Mesothelial cell of epicardium (in vitro differentiated cells): ENCODE measurements around the genes PAGE1, PAGE4 and EZHIP.

GRCh38 chrX:49230725-49231330, 2.3 kb downstream of the CACNA1F start:
- PRO-cap = no peak

- PRO-cap = no peak
Observed at GRCh38 chrX:49695926-49696397, at the start of gene PAGE1. PAGE1 (minus strand) TSS chrX:49695984.

DNA sequence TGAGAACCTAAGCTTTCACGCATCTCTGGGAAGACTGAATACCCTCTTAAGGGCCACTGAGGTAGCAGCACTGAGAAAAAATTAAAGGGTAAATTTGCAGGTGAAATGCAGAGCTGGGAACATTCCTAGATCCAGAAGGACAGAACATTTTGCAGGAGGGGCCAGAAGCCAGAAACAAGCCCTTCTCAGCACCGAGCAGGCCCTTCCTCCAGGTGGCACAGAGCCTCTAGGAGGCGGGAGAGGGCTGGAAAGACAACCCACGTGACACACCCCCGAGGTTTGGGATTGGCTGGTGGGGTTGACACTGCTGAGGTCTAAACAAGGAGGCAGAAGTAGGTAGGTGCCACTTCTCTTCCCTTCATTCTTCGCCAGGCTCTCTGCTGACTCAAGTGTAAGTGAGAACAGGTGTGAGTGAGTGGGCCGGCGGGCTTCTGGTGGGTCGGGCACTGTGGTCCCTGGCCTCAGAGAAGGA, at the start of gene PAGE4:
PAGE4 (plus strand) TSS at position 343 of the 472 bp plus-strand sequence.
- PRO-cap = no peak

DNA sequence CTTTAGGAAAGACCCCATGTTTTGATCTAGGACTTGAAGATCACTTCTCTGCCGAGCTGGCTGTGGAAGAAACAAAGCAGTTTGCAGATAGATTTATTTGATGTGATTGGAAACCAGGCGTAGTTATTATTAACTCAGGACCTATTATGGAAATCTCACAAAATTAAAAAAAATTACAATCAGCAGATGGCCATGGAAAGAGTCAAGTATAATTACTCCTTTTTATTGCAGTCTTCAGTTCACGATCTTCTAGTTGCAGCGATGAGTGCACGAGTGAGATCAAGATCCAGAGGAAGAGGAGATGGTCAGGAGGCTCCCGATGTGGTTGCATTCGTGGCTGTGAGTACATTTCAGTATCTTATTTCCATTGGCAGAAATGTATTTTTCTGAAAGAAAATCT, 1.1 kb downstream of the PAGE4 start:
- PRO-cap = no peak

DNA sequence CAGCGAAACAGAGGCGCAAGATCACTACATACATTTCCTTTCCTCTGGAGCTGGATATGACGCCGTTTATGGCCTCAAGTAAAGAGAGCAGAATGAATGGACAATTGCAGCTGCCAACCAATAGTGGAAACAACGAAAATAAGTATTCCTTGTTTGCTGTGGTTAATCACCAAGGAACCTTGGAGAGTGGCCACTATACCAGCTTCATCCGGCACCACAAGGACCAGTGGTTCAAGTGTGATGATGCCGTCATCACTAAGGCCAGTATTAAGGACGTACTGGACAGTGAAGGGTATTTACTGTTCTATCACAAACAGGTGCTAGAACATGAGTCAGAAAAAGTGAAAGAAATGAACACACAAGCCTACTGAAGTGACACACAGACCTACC, 2.0 kb downstream of the USP27X start:
- PRO-cap = no peak

DNA sequence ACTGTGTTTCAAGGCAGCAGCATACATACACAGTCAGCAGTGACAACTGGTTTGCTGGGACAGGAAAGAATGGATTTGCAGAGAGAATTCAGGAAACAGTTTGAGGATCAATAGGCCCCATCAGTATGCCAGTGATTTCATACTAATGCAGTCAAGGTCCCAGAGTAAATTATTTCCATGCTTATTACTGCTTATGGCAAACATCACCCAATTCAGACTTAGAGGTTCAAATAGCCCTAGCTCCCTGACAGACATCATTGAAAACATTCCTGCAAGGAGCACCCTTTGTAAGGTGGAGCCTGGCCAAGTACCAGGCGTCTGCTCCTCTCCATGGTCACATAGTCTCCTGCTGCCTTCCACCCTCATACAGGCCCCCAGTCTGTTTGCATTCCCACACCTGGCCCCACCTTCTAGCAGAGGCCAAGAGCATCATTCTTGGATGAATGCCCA, 43.5 kb downstream of the SHROOM4 start:
- PRO-cap = no peak

DNA sequence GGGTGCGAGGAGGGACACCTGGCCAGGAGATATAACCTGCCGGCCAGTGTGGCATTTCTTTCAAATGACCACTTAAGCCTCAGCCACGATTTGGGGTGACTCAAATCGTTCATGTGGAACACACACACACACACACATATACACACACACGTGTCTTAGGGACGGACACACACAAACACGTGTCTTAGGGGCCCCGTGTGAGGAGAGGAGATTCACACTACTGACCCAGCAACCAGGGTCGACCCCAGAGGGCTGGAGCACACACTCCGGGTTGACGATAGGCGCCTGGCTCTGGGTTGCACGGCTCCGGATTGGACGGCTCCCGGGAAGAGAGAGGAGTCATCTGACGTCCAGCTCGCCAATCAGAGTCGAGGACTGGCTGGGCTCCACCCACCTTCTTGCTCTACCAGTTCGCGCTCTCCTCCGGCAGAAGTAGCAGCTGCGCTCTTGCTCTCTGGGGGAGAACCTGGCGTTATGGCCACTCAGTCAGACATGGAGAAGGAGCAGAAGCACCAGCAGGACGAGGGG, at the start of gene EZHIP:
EZHIP (plus strand) TSS at position 406 of the 528 bp plus-strand sequence.
- PRO-cap = no peak

DNA sequence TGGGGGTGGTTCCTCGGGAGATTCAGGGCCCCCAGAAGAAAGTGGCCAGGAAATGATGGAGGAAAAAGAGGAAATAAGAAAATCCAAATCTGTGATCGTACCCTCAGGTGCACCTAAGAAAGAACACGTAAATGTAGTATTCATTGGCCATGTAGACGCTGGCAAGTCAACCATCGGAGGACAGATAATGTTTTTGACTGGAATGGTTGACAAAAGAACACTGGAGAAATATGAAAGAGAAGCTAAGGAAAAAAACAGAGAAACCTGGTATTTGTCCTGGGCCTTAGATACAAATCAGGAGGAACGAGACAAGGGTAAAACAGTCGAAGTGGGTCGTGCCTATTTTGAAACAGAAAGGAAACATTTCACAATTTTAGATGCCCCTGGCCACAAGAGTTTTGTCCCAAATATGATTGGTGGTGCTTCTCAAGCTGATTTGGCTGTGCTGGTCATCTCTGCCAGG, 898 bp downstream of the GSPT2 start:
- PRO-cap = no peak

GRCh38 chrX:51802749-51803216, 59.5 kb downstream of the GSPT2 start:
- PRO-cap = unidirectional peak, plus-strand start at chrX:51803094

GRCh38 chrX:51883684-51884294, 9.6 kb upstream of the MAGED1 start:
- PRO-cap = no peak

DNA sequence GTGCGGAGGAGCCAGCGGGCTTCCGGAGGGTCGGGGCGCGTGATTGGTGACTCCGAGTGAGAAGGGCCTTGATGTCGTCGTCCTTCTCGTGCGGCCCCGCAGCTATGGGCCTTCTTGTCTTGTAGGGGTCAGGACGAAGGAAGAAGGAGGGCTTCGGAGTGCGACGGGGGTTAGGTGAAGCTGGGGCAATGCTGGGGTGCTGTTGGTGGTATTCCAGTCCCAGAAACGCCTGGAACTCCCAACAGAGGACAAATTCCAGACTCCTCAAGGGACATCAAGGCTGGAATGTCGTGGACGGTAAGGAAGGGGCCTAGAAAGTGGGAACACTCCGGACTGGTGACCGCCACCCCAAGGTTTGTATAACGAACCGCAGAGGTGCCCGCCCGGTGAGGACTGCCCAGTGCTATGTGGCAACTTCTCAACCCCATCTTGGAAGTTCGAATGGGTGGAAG, 362 bp downstream of the XAGE5 start:
- PRO-cap = no peak

DNA sequence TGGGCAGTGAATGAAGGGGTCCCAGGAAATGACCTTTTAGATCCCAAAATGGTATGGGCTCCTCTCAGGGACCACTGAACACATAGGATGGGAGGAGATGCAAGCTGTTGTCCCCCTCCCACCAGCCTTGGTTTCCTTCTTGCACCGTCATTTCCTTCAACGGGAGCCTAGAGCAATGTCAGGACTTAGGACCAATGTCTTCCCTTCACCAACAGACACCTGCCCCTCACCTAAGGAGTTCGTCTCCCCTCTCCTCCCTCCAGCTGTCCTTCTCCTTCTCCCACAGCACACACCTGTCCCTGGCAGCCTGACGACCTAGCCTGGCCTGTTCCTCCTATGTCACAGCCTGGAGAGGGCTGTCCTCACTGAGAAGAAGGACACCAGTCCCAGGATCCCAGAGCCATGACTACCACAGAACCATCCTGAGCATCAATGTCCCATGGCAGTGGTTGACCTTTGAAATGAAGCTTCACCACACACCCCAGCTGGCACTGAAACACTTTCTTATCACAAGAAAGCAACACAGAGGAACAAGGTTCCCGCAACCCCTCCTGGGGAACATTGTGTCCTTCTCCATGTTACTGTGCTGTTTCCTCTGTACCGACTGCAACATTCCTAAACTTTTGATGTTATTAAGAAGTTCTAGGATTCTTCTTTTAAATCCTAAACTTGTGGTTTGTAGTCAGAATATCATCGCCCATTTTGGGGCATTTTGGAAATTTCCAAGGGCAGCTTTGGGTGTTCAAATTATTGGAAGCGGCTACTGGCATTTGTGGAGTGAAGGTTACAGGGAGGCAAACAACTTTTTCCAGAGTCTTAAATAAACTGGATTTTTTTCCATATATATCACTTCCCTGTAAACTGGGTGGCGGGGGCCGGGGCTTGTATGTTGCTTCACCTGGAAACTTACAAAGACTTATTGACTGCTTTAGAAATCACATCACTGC, 21.2 kb upstream of the FAM156A start:
- PRO-cap = no peak

- PRO-cap = no peak
Observed at GRCh38 chrX:53000577-53001336, 42.4 kb upstream of the FAM156A start.

GRCh38 chrX:53055573-53056025, 7.0 kb downstream of the GPR173 start:
- PRO-cap = no peak

DNA sequence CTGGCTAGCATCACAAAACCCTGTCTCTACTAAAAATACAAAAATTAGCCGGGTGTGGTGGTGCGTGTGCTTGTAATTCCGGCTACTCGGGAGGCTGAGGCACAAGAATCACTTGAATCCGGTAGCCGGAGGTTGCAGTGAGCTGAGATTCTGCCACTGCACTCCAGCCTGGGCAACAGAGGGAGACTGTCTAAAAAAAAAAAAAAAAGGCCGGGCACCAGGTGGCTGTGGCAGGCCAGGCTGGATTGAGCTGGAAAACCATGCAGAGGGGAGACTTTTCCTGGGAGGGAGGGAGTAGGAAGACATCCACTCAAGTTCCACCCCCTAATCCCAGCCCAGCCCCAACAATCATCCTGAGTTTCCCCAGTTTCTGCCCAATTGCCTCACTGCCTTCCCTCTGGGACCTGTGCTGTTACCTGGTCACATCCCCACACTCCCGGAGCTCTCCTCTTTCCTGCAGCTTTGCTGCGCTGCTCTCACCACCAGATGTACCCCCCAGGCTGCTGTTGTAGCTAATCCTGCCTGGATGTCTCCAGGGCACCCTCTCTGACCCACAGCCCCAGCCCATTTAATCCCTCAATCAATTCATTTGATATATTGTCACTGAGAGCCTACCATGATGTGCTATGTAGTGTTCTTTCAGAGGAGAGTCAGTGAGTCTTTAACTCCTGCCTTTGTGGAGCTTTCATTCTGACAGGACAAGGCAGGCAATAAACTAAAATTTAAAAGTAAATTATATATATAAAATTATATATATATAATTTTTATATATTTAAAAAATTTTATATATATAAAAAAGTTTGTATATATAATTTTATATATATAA, 8.9 kb upstream of the TSPYL2 start:
- PRO-cap = no peak

- PRO-cap = no peak
Observed at GRCh38 chrX:53082469-53083344, 540 bp downstream of the TSPYL2 start.

DNA sequence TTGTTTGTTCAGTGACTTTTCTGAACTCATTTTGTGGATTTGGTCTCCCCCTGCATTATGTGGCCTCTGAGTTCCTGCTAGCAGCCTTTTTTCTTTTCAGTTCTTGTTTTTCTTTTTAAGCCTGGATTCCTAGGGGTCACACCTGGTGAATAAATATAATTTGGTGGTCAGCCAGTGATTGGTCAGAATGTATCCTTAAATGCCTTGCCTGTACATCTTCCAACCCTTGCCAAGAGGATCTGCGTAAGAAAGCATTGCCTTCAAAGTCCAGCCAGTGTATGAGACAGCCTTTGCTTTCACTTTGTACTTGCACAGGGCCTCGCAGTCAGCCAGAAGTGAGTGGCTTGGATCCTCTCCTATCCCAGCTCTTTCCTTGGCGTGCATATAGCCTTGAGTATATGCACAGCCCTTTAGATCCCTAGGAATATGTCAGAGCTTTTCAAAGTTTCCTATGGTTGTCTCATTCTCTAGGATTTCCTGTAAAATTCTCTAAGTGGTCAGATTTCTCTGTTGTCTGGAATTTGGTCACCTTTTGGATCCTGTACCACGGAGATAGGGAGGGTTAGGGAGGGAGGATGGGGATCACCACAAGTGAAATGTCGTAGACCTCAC, 22.2 kb downstream of the KANTR start:
- PRO-cap = no peak

DNA sequence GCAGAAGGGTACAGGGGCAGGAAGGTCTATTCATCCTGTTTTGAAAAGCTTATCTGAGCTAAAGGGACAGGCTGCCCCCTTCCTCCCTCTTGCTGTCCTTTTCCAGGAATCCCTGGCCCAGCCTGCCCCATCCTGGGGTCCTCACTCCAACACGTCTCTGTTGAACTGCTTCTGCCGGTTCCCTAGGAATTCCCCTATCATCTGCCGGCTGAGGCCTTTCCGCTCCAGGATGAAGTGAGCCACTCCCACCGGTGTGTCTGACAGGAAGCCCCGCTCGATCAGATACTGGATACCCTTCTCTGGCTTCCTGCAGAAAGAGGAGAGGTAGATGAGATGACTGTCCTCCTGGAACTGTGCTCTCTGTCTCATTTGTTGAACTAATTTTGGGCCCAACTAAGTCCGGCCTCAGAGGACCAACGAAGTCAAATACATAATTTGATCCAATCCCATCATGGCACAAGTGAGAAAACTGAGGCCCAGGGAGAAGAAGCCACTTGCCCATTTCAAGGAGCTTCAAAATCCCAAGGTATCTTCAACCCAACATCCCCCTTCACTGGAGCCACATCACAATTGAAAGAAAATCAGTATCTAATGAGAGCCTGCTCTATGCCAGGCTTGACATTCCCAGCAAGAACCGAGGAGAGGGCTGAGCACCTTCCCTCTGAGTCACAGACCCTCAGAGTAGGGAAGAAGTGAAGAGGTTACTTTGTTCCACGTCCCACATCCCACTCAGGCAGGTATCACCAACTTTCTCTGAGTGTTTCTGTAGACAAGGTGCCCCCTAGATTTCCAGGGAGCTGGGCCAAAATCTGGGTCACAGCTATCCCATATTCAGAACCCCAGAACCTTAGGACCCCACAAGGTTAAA, 23.8 kb upstream of the KDM5C start:
- PRO-cap = no peak

DNA sequence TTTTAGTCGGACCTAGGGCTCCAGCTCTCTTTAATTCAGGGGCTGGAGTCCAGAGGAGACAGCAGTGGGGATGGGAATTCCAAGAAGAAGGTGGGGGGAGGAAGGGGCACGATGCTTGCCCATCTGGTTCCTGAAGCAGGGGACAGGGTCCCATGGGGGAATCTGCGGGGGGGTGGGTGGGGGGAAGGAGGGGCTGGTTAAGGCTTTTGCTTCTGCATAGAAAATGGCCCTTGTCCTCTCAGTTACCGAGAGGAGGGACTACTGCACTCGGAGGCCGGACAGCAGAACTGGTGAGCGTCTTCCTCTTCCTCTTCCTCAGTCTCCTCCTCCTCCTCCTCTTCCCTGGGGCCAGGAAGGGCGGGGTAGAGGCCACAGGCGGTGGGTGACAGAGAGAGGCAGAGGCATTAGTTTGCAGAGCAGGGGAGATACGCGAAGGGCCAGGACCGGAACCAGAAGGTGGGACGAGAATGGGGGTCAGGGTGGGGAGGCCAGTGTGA, 41.8 kb upstream of the KDM5C start:
- PRO-cap = no peak

DNA sequence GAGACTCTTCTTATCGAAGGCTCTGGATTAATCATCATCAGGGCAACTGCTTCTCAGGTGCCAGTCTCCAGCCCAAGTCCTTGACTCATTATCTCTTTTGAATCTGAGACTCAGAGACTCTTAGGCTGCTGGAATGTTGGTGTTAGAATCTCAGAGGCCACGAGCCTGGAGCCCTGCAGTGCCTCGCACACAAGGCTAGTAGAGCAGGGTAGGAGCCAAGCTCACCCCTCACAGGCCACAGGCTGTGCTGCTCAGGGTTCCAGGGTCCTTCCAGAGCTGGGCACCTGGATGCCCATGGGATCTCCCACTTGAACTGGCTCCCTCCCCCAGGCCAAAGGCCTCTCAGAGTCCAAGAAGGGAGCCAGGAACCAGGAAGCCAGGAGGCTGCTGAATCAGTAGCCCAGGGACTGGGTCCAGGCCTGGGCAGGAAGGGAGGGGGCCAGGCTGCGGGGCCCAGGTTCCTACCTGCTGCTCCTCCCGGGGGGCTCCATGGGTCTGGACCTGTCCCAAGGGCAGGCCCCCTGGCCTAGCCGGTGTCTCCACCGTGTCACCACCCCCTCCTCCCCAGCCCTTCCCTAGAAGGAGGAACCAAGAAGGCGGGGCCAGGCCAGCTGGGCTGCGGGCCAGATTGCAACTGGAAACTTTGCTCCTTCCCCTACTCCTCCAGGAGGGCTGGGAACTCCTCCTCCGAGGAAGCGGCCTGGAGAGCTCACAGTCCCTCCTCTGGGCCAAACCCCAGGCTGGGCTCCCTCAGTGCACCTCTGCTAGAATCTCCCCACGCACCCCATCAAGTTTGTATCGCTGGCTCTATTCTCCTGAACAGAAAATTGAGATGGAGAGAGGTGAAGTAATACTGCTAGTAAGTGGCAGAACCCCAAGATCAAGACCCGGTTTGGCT, 39.9 kb downstream of the IQSEC2 start:
- PRO-cap = no peak